Gallbladder (tissue), 1 donor: ENCODE measurements around the genes ANAPC10 and C4orf51.

- PRO-cap, result bidirectional peak, plus-strand start at chr4:143559457, minus-strand start at chr4:143559423
Measured at GRCh38 chr4:143558970-143559783, 45.7 kb downstream of the SMARCA5 start.

GRCh38 chr4:144356261-144356799, 215.8 kb upstream of the GYPA start:
- PRO-cap, result no peak

DNA sequence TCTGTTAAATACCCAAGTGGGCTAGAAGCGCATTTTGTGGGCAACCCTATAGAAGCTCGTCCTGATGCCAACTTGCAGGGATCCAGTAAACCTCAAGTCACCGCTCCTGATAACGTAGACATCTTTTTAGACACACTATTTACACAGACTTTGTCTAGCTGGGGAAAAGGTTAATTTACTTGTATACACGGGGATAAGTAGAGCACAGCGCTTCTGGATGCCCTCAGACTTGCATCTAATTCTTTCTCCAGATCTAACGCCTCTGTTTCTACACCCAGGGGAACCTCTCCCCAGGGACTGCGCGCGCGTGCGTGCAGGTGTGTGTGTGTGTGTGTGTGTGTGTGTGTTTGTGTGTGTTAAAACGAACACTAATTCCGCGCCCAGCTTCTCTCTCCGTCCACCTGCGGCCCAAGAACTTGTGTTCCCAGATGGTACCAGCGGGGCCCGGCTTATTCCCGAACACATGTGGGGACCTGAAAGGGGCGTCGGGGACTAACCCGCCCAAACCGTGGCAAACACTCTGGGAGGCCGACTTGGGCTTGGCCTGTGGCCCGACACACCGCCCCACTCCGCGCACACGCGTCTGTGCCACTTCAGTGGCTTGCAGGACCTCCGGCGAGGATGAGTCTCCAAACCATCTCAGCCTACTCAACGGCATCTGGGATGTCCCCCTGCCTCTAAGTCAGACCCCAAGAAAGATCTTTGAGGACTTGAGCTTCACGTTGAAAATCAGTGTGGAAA, 995 bp upstream of the HHIP start:
- PRO-cap, result unidirectional peak, plus-strand start at position 596 of the sequence

GRCh38 chr4:145097559-145098413, at the start of gene ANAPC10:
Gene ANAPC10 (minus strand): TSS chr4:145098196.
- PRO-cap, result unidirectional peak, plus-strand start at chr4:145097892; bidirectional peak, plus-strand start at chr4:145098317, minus-strand start at chr4:145098192

GRCh38 chr4:145492298-145493054, 10.8 kb downstream of the SMAD1 start:
- PRO-cap, result no peak

DNA sequence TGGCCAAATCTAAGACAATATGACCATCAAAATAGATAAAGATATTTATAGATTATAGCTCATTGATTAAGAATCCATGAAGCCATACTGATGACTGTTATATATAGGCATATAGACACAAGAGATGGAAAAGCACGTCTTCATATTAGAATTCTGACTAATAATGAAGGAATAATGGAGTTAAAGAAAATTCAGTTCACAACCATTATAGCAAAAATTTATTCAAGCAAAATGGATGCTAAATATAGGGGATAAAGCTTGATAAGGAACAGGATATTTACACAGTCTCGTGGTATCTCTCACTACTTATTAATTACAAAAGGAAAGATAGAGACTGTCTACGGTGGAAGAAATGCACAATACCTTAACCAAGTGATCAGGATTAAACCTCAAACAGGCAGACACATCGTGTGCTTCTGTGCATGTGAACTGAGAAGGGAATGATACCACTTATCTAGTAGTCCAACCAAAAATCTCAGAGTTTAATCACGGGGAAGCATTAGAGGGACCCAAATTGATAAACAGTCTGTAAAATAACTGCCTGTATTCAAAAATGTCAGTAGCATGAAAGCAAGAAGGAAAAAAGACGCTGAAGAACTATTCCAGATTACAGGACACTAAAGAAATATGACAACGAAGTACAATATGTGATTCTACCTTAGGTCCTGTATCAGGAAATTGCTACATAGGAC, 55.0 kb downstream of the SMAD1 start:
- PRO-cap, result no peak

DNA sequence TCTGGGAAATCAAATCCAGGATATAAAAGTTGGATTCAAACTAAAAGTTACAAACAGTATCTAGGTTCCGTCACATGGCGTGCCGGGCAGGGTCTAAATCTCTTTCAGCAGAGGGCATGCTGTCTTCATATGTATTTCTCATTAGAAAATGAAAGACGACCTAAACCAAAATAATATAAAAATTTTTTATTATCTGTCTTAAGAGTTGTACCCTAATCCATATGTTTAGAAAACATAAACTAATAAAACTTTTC, 579 bp downstream of the MMAA start:
- PRO-cap, result bidirectional peak, plus-strand start at position 52 of the sequence, minus-strand start outside the sequence

- PRO-cap, result no peak
Measured at GRCh38 chr4:145645924-145646334, 26.7 kb downstream of the MMAA start.

- PRO-cap, result unidirectional peak, plus-strand start at chr4:145680185
Measured at GRCh38 chr4:145679927-145680803, at the start of gene C4orf51. Gene C4orf51 (plus strand): TSS chr4:145680146.

DNA sequence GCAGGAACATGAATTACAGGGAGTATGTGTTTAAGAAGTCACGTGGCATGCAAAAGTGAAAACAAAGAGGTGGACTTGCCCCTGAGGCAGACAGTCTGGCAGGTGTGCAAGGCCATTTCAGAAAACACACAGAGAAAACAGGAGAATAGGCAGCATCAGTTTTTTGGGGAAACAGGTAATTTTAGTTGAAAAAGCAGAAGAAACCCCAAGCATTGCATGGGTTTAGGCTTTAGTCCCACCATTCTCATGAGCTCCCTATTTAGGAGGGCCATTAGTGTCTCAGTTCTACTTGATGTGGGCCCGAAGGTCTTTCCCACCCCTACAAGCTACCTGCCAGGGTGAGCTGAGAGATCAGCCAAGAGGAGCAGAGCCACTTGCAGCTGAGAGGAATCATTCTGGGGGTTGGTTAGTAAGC, 29.6 kb downstream of the C4orf51 start:
- PRO-cap, result no peak

DNA sequence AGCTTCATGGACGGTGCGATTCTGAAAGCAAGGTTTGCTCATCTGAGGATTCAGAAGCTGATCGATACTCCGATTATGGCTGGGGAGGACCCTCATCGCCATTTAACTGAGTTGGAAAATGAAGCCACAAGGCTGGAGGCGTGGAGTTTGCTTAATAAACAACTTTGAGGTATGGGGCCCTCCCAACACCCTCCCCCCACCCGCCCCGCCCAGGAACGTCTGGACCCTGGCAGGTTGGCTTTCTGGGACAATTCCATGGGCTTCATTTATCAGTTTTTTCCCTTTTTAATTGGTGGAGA, 52.5 kb downstream of the C4orf51 start:
- PRO-cap, result no peak

DNA sequence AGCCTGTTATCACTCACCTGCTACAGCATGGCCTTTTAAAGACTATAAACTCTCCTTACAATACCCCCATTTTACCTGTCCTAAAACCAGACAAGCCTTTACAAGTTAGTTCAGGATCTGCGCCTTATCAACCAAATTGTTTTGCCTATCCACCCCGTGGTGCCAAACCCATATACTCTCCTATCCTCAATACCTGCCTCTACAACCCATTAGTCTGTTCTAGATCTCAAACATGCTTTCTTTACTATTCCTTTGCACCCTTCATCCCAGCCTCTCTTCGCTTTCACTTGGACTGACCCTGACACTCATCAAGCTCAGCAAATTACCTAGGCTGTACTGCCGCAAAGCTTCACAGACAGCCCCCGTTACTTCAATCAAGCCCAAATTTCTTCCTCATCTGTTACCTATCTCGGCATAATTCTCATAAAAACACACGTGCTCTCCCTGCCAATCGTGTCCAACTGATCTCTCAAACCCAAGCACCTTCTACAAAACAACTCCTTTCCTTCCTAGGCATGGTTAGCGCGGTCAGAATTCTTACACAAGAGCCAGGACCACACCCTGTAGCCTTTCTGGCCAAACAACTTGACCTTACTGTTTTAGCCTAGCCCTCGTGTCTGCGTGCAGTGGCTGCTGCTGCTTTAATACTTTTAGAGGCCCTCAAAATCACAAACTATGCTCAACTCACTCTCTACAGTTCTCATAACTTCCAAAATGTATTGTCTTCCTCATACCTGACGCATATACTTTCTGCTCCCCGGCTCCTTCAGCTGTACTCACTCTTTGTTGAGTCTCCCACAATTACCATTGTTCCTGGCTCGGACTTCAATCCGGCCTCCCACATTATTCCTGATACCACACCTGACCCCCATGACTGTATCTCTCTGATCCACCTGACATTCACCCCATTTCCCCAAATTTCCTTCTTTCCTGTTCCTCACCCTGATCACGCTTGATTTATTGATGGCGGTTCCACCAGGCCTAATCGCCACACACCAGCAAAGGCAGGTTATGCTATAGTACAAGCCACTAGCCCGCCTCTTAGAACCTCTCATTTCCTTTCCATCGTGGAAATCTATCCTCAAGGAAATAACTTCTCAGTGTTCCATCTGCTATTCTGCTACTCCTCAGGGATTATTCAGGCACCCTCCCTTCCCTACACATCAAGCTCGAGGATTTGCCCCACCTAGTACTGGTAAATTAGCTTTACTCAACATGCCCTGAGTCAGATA, 102.4 kb downstream of the ZNF827 start:
- PRO-cap, result no peak

DNA sequence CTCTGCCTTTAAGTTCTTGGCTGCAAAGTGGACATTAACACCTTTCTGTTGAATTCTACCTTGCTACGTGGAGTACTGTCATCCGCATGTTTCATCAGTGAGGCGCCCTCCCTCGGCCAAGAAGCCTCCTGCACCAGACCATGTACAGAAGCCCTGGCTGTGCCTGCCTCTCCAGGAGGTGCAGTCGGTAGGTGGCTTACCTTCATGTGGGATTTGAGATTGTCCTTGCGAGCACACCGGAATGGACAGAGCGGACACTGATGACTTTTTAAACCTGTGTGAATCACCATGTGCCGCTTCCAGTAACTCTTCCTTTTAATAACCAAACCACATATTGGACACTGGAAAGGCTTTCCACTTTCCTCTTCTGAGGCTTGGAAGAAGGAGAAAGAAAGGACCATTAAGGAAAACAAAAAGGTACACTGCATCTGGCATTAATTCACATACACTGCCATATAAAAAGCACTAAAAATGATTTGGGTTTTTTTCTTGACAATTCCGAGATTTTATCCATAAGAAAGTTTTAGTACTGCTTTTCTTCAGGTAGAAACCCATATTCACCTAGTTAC, 46.5 kb downstream of the ZNF827 start:
- PRO-cap, result no peak

DNA sequence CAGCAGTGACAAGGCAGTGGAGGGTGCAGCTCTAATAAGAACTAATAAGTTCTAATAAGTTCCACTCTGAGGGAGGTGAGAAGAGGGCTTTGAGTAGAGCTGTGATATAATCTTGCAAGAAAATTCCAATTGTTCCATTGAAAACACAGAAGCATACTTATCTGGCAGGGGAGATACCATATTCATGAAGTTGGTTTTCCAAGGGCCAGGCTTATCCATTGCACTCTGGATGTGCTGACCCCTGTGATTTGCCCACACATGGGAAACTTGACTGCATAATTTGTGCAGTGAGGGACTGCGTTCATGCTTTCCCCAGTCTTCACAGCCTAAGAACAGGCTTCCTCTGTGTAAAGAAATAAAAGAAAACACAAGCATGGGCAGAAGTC, 58.1 kb upstream of the SLC10A7 start:
- PRO-cap, result no peak

- PRO-cap, result no peak
Measured at GRCh38 chr4:147056975-147057366, 111.3 kb upstream of the TTC29 start.

GRCh38 chr4:147636745-147637524, 19.7 kb downstream of the TMEM184C start:
- PRO-cap, result no peak

GRCh38 chr4:147772438-147773186, 40.7 kb downstream of the ARHGAP10 start:
- PRO-cap, result no peak

GRCh38 chr4:147866222-147867061, 134.6 kb downstream of the ARHGAP10 start:
- PRO-cap, result no peak

GRCh38 chr4:148202993-148204049, 238.9 kb downstream of the NR3C2 start:
- PRO-cap, result unidirectional peak, plus-strand start at chr4:148203801

DNA sequence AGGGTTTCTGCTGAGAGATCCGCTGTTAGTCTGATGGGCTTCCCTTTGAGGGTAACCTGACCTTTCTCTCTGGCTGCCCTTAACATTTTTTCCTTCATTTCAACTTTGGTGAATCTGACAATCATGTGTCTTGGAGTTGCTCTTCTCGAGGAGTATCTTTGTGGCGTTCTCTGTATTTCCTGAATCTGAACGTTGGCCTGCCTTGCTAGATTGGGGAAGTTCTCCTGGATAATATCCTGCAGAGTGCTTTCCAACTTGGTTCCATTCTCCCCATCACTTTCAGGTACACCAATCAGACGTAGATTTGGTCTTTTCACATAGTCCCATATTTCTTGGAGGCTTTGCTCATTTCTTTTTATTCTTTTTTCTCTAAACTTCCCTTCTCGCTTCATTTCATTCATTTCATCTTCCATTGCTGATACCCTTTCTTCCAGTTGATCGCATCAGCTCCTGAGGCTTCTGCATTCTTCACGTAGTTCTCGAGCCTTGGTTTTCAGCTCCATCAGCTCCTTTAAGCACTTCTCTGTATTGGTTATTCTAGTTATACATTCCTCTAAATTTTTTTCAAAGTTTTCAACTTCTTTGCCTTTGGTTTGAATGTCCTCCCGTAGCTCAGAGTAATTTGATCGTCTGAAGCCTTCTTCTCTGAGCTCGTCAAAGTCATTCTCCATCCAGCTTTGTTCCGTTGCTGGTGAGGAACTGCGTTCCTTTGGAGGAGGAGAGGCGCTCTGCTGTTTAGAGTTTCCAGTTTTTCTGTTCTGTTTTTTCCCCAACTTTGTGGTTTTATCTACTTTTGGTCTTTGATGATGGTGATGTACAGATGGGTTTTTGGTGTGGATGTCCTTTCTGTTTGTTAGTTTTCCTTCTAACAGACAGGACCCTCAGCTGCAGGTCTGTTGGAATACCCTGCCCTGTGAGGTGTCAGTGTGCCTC, 119.7 kb downstream of the NR3C2 start:
- PRO-cap, result no peak